Bronchus (tissue), 1 donor: ENCODE data around the gene MFF.

- PRO-cap = no peak
Measured at GRCh38 chr2:226048674-226048873, 649.1 kb downstream of the NYAP2 start.

GRCh38 chr2:226137357-226137658 is 662.3 kb downstream of the IRS1 start:
- PRO-cap = no peak

- PRO-cap = no peak
Measured at GRCh38 chr2:226207612-226208184, 591.9 kb downstream of the IRS1 start.

DNA sequence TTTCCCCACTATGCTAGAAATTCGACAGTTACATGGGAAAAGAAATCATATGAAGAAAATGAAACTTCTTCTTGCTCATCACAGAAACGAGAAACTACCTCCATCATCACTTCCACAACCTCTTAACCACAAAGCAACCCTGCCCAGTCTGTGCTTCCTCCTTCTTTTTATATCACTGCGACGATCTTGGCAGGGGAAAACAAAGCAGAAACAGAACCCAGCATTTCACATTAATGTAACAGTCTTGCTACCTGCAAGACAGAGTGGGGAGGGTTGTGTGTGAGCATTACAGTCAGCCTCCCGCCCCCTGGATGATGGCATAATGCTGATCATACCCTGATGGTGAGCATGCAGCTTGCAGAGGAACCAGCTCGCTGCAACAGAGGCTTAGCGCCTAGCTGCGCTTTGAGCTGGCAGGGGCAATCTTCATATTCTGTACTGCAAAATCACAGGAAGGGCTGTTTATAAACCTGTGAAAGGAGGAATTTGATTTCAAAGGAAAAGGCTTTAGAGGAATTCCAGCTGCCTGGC is 376.1 kb downstream of the IRS1 start:
- PRO-cap = no peak

GRCh38 chr2:226466144-226467120 is 333.2 kb downstream of the IRS1 start:
- PRO-cap = no peak

DNA sequence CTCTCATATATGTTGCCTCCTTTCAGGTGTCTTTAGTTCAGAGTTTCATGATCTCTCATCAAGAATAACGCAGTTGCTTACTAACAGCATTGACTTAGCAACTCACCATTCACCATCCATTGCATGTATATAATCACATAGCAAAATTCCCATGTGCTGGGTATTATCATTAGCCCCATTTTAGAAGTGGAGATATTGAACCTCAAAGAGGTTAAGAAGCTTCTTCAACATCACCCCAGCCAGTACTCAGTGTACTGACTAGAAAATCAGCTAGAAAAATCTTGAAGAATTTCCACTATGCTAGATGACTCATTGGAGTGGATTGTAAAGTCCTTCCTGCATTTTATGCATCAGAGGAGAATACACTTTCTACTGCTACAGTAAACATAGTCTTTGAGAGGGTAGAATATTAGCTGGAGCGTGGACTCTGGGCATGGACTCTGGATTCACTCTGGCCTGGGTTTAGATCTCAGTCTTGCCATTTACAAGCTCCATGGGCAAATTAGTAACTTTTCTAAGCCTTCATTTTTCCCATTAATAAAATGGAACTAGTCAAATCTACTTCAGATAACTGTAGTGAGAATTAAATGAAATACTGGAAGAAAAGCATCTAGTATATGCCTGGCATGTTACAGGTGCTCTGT is 216.0 kb downstream of the IRS1 start:
- PRO-cap = no peak

DNA sequence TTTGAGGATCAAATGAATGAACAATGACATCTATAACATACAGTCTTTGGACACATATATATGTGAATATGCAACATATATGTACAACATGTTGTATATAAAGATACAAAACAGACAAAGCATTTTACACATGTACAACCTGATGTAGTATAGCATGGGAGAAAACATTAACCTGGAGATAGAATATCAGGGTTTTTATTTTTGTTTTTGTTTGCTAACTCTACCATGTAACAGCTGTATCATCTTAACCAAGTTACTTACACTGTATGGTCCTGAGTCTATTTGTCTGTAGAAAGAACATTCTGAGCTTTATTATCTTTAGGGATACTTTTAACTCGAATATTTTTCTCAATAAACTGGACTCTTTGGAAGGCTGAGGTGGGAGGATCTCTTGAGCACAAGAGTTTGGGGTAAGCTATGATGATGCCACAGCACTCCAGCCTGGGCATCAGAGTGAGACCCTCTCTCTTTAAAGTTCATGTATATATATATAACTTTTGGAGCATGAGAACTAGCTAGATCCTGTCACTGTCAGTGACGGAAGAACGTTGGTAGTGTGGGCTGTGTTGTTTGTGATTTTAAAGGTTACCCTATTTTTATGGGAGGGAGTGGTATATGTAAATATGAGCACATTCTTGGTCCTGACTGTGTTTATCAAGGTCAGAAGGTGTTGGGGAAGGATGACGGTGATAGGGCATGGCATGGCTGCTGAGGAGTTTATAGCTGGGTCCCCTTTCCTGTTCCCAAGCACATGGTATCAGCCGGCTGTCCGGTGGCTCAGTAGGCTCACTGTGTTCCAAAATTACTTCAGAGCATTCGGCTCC is 28.9 kb downstream of the IRS1 start:
- PRO-cap = no peak

GRCh38 chr2:226836237-226836560 is 345 bp downstream of the RHBDD1 start:
- PRO-cap = bidirectional peak, plus-strand start at chr2:226836434, minus-strand start at chr2:226836360; bidirectional peak, plus-strand start at chr2:226836493, minus-strand start at chr2:226836500

DNA sequence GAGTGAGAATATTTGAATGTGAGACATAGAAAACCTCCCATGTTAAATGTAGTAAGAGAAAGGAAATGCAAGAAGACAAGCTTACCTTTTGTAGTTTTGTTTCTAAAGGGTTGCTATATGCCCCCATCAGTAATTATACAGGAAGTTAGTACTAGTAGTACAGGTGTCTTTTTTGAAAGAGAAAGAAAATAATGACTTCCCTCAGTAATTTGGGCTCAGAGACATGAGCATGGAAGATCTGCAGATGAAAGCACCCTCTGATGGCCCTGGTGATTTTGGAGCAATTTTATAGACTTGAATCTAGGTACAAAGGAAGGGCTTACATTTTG is 80.8 kb downstream of the RHBDD1 start:
- PRO-cap = no peak

DNA sequence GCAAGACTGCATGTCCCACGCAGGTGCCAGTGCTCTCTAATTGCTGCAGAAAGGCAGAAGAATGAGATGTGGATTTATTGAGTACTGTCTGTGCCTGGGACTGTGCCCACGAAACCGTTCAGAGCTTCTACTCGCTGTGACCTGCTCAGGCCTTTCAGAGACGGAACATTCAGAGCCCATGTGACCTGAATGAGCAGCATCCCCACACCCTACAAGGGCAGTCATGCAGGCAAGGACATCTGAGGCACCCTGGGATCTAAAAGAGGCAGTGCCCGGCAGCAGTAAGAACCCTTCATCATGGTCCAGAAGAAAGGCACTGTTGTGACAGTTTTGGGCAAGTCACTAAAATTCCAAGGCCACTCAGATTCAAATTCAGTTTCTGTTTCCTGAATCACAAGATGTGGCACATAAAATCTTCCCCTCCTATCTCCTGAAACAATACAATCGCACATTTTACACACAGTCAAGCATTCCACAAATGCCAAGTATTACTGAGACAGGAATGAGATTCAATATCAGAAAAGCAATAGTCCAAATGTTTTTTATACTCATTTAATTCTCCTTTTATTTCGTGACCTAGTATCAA is 16.0 kb downstream of the COL4A3 start:
- PRO-cap = no peak

GRCh38 chr2:227324955-227325530 is at the start of gene MFF:
Gene MFF, plus strand, starts transcription at chr2:227325251.
- PRO-cap = bidirectional peak, plus-strand start at chr2:227325287, minus-strand start at chr2:227325144

DNA sequence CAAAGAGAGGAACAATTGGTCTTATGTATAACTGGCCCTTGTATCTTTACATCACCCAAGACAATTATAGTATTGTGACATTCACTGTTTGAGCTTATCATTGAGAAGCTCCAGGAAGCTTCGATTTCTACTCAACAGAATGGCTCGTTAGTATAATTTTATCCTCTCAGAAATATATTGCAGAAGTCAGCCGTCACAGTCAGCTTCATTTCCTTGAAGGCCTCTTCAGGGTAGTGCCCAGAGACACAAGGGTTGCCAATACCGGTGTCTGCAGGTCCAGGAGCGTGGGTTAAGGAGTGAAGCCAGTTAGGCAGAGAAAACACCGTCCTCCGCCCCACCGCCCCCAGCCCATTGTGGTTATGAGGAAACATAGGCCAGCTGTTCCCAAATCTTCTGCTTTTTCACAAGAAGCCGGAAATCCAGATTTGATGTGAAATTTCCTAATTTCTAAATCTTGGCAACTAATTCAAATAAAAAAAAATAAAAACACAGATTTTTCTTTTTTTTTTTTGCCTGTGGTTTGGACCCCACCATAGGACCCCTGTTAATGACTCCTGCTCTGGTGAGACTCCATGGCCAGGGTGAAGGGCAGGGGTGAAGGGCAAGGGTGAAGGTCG is 28.4 kb upstream of the SCYGR1 start:
- PRO-cap = no peak

- PRO-cap = no peak
Measured at GRCh38 chr2:227716363-227716905, 1.4 kb downstream of the SLC19A3 start.

DNA sequence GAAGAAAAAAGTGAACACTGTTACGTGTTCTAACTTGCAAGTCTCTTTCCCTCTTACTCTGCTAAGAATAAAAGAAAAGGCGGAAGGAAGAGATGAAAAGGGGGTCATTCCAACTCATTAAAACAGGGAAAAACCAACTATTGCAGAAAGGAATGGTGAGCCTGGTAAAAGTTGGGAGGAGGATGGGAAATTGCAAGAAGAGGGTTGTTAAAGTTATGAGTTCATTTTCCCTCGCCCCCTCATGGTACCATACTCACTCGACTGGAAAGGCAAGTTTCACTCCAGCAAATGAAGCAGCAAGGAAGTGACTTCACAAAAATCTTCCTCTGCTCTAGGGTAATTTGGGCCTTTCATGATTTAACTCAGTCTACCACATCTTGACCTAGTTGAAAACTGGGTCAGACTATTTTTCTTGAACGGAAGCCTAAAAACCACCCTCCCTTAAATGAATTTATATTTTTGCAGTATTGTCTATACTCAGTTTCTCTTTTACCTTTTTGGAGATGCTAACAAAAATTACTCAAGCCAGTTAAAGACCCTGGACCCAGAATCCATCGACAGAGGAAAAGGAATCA is 22.8 kb upstream of the DAW1 start:
- PRO-cap = unidirectional peak, minus-strand start at position 290 of the sequence

- PRO-cap = no peak
Measured at GRCh38 chr2:227863114-227863706, 8.2 kb upstream of the DAW1 start.

DNA sequence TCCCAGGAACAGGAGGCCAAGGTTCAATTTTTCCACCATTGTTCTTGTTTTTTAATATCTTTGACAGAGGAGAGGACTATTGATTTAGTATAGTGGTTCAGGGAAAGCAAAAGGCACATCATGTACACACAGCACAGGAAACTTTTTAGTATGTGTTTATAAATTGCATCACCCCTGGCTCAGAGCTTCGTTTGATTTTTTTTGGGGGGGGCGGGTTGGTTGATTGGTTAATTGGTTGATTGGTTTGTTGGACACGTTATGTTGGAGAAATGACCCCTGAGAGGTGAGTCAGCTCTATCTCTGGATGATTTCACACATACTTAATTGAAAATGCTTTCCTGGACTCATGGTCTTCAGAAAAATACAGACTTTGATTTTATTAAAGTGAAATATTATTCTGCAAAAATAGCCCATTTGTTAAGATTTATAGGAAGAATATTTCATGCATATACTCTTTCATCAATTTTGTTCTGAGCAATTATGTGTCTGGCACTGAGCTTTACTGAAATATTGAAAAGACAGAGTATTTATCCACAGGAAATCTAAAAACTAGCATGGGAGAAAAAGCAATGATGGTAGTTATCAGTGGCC is 431.5 kb downstream of the PID1 start:
- PRO-cap = no peak

- PRO-cap = no peak
Measured at GRCh38 chr2:229017207-229017679, 253.8 kb downstream of the PID1 start.

DNA sequence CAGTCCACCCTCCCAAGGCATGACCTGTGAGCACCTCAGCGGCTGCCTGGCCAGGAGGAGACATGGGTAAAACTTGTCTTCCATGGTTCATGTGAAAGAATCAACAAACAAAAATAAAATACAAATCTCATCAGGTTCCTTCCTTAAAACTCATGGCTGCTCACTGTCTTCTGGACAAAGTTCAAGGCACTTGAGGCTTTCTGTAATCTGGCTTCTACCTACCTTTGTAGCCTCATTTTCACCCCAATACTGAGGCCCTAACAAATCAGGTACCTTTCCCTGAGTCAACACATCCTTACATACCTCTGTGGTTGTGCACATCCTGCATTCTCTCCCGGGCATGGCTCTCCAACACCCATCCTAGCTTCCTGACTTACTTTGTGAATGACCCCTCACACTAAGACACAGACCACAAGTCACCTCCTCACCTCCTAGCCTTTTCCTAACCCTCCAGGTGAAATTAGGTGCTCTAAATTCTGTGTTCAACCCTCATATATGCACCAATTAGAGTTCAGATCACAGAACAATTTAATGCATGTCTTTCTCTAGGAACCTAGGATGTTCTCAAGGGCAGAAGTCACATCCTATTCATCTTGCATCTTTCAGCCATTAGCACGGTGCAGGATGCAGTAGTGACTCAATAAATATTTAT is 190.9 kb downstream of the PID1 start:
- PRO-cap = no peak

GRCh38 chr2:229098609-229099358 is 172.3 kb downstream of the PID1 start:
- PRO-cap = no peak

DNA sequence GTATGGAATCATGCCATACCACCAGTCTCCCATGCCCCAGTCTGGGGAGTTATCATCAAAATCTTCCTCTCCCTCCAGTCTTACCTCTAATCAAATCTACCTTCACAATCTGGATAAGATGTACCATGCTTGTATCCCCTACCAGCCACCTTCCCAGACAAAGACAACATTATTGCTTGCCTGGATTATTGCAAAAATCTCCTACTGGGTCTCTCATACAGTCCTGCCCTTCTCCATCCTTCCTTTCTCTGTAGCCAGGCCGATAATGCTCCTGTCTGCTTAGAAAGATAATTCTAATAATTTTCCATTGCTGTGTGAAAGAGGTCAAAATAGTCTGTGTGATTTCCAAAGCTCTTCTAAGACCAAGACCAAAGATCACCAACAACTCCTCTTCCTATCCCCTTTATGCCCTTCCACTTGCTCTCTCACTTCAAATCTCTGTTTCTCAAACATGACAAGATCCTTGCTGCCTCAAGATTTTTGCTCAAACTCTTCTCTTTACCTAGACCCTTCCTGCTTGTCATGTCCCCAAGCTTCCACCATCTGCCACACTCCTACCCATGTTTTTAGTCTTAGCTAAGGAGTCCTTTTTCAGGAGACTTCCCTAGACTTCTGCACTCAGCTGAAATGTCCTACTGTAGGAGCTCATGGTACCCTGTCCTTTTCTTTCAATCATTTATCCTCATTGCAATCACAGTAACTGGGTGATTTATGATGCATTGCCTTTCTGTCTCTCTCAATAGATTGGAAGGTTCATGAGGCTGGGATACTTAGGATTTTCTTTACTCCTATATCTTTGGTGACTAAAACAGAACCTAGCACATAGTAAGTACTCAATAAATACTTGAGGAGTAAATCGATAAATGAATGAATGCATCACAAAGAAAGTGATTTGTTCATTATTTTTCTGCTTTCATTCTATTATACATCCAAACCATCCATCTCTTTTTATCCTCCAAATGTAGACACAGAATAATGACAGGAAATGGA is 153.5 kb downstream of the PID1 start:
- PRO-cap = no peak